Spinal cord (tissue), 3 donors: ENCODE measurements around a stretch of chr22.

- PRO-cap = no peak
- RAMPAGE, long total RNA = no peak
Observed at GRCh38 chr22:45241416-45241837, 733 bp upstream of the KIAA0930 start.

- PRO-cap = no peak
- RAMPAGE, long total RNA = no peak
Observed at GRCh38 chr22:45290627-45291194, 6.0 kb downstream of the UPK3A start.

GRCh38 chr22:45318778-45319065 is 9.0 kb downstream of the FAM118A start:
- PRO-cap = no peak
- RAMPAGE, long total RNA = no peak

GRCh38 chr22:45468855-45469305 is 33.8 kb upstream of the FBLN1 start:
- PRO-cap = no peak
- RAMPAGE, long total RNA = no peak

DNA sequence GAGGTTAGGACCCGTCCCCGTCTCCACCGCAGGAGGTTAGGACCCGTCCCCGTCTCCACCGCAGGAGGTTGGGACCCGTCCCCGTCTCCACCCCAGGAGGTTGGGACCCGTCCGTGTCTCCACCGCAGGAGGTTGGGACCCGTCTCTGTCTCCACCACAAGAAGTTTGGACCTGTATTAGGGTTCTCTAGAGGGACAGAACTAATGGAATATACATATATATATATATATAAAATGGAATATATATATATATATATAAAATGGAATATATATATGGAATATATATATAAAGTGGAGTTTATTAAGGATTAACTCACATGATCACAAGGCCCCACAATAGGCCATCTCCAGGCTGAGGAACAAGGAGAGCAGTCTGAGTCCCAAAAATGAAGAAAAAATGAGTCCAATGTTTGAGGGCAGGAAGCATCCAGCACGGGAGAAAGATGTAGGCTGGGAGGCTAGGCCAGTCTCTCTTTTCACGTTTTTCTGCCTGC is 52.4 kb downstream of the FBLN1 start:
- PRO-cap = no peak
- RAMPAGE, long total RNA = no peak

DNA sequence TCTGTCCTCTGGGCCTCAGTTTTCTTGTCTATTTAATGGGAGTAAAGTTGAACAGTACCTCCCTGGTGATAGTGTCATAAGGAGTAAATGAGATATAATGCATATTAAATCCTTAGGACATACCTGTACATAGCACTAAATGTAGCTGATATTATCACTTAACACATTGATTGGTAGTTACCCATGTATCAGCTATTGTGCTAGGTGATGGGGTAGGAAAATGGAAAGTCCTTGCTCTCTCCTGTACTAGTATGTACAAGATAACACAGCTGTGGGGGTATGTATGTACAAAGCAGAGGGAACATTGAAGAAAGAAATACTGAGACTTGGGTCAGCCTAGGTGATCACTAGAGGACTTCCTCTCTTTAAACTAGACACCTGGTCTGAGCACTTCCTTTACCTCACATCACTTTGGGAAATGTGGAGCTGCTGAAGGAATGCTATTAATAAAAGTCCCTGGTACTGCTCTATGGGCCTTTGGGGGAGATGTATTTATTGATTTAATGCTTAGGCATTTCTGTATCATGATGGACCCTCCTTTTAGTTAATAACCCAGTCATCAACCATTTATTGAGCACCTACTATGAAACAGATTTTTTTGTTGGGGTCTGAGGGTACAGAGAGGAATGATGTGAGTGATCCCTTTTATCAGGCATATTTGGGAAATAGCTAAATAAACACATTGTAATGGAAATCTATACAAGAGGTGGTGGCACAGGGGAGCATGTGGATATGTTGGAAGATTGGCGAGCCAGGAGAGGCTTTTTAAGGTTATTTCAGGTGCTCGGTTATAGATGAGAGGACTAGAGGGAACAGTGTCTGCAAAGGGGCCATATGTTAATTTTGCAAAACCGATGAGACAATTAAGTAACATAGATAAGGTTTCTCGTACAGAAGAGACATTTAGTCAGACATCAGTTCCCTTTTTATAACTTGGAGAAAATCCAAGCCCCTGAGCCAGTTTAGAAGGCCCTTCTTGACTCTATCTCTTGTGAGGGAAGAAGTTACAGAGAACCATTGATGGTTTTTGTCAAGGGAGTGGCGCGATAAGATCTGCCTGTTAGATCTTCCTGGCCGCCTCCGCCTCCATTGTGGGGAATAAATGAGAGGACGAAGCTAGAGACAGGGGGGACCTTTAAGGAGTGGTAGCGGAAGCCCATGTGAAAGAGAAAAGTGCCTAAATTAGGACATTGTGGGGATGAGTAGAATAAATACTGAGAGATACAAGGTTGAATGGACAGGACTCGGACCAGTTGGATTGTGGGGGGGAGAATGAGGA is 1.8 kb downstream of the ATXN10 start:
- PRO-cap = no peak
- RAMPAGE, long total RNA = no peak

GRCh38 chr22:45756953-45757623 is 85.5 kb downstream of the ATXN10 start:
- PRO-cap = no peak
- RAMPAGE, long total RNA = no peak

DNA sequence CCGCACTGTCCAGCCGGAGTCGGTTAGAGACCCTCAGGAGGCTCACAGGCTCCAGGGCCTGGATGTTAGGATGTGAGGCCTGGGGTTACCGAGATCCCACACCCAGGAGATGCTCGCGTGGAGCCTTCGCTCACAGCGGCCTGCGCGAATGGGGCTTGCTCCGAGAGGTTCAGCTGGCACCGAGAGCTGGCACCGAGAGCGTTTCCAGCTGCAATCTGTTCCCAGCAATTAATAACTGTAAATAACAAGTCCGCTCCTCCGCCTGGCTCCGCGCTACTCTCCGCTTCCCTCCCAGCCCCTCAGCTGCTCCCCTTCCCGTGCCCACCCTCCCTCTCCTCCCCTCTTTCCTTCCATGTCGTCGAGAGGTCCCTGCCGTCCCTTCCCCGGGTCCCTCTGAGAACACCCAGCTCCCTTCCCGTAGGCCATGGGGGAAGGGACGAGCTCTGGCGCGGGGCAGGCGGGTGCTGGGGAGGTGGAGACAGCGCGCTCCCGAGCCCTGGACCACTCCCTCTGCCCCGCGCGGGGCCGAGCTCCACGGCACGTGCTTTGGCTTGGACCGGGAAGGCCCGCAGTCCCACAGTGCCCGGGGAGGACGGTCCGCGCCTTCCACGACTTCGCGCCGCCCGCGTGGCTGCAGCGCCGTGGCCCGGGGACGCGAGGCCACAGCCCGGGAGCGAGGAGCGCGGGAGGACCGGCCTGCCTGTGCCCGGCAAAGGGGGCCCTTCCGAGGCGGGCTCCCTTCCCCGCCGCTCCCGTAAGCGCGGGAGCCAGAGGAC is 110.7 kb downstream of the WNT7B start:
- PRO-cap = no peak
- RAMPAGE, long total RNA = no peak

- PRO-cap = no peak
- RAMPAGE, long total RNA = no peak
Observed at GRCh38 chr22:45918724-45919396, 58.1 kb downstream of the WNT7B start.

GRCh38 chr22:46013122-46014431 is 36.6 kb upstream of the WNT7B start:
- PRO-cap = no peak
- RAMPAGE, long total RNA = no peak

- PRO-cap = no peak
- RAMPAGE, long total RNA = no peak
Observed at GRCh38 chr22:46033694-46034251, 56.8 kb upstream of the WNT7B start.

DNA sequence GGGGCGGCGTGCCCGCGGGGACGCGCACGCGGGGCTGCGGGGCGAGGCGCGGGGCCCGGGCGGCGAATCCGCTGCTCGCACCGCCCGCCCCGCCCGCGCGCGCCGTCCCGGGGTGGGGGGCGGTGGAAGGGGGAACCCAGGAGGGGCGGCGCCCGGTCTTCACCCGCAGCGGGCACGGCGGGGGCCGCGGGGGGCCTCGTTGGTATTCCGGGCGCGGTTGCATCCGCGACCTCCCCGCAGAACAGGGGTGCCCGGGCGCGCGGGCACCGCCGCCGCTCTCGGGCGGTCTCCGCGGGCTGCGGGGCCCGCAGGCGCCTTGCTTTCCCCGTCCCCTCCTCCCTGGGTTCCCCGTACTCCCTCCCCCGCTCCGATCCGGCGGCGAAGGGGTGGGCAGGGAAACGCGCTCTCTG is 79.1 kb upstream of the PPARA start:
- PRO-cap = no peak
- RAMPAGE, long total RNA = no peak

- PRO-cap = no peak
- RAMPAGE, long total RNA = no peak
Observed at GRCh38 chr22:46079733-46079878, 70.7 kb upstream of the PPARA start.

DNA sequence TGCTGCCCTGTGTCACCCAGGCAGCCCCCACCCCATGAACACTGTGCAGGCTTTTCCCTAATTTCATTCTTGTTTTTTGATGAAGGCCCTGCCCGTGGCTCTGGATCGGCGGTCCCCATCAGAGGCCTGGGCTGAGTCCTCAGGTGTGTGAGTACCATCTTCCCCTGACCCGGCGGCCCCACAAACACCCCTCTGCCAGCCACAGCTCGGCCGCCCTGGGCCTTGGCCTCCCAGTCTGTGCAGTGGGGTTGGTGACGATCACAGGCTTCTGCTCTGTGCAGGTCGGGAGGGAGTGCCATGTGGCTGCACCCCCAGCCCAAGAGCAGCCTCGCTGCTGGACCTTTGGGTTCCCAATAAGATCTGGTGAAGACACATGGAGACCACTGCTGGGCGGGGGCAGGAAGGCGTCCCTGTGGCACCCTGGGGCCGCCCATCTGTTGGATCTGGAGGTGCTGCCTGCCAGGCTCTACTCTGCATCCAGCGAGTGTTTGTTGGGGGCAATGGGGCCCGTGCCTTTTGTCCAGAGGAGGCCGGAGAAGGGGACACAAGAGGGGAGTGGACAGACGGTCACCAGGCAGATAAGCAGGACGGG is 47.1 kb upstream of the PPARA start:
- PRO-cap = no peak
- RAMPAGE, long total RNA = no peak

DNA sequence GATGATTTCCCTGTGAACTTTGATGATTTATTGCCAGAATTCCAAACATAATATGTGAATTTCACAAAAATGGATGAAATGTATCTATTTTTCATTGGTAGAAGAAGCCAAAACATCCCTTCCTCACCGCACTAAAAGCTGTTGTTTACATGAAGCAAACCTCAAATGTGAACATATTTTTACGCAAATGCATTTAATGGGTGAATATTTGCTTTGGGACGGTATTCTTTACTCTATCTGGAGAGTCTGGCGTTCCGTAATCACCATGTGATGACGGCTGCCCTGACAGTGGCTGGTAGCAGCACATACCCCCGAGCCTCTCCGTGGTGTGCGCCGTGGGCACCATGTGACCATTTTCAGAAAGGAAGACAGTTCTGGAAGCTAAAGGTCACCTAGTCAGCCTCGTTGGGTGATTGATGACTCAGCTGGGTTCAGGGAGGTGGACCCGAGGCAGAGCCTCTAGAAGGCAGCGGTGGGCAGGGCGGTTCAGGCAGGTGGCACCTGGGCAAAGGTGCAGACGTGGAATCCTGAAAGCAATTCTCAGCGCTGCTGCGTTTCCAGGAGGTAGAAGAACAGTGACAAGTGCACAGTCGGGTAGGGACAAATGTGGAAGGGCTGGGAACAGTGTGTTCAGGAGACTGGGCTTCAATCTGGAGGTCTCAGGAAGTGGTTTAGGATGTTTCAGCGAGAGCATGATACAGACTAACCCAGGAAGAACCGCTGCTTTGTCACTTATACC is 45.3 kb downstream of the PPARA start:
- PRO-cap = no peak
- RAMPAGE, long total RNA = no peak

DNA sequence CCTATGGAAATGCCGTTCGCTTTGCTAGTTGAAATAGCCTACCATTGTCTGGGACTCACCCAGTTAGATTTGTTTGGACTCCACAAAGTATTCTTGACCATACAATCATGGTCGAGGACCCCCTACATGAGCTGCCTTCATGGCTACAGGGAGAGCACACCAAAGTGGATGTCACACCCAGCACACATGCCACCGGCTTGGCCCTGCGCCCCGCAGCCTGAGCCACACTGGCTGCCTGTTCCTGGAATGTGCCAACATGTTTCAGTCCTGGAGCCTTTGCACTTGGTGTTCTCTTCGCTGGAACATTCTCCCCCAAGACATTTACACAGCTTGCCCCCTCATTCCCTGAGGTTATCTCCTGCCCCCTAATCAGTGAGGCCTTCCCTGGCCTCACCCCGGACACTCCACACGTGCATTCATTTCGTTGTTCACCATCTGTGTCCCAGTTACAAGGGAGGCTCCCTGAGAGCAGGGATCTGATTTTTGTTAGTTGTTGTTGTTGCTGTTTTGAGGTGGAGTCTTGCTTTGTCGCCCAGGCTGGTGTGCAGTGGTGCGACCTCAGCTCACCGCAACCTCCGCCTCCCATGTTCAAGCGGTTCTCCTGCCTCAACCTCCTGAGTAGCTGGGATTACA is 46.0 kb downstream of the PPARA start:
- PRO-cap = no peak
- RAMPAGE, long total RNA = no peak

- PRO-cap = no peak
- RAMPAGE, long total RNA = no peak
Observed at GRCh38 chr22:46213976-46214502, 36.1 kb downstream of the CDPF1 start.

- PRO-cap = no peak
- RAMPAGE, long total RNA = no peak
Observed at GRCh38 chr22:46390923-46391482, 55.5 kb downstream of the TRMU start.

GRCh38 chr22:46536414-46536843 is 991 bp downstream of the CELSR1 start:
- PRO-cap = no peak
- RAMPAGE, long total RNA = no peak

GRCh38 chr22:46584602-46585110 is 35.5 kb upstream of the GRAMD4 start:
- PRO-cap = no peak
- RAMPAGE, long total RNA = no peak